ENCODE results near the genes FOXD4L1, INSIG2, MARCO and CFAP221.

DNA sequence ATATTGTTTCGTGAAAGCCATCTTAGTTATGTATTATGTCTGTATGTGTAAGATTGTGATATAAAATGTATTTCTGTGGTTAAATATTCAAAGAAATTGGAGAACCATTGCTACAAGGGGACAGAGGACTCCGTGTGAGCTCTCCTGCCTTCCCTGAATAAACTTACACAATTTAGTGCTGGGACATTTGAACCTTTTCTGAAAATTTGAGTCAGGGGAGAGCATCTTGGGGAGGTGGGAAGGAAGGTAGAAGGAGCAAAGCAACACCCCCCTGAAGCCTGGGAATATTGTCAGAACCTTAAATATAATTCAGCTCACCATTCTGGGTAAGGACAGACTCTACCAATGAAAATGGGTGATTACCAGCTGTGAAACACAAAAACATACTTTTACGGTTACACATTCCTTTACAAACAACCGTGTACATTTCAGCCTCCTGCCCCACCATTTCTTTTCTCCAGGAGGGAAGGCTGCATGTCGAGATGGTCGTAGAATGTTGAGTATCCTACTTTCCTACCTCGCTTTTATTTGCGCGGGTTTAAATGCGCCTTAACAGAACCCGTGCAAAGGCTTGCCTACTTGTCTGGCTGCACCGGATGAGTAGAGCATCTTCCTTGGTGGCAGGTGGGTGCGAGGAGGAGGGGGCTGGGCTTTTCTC, at the start of gene FOXD4L1:
FOXD4L1 (plus strand) TSS at position 382 of the 658 bp plus-strand sequence.
- PRO-cap: no peak

DNA sequence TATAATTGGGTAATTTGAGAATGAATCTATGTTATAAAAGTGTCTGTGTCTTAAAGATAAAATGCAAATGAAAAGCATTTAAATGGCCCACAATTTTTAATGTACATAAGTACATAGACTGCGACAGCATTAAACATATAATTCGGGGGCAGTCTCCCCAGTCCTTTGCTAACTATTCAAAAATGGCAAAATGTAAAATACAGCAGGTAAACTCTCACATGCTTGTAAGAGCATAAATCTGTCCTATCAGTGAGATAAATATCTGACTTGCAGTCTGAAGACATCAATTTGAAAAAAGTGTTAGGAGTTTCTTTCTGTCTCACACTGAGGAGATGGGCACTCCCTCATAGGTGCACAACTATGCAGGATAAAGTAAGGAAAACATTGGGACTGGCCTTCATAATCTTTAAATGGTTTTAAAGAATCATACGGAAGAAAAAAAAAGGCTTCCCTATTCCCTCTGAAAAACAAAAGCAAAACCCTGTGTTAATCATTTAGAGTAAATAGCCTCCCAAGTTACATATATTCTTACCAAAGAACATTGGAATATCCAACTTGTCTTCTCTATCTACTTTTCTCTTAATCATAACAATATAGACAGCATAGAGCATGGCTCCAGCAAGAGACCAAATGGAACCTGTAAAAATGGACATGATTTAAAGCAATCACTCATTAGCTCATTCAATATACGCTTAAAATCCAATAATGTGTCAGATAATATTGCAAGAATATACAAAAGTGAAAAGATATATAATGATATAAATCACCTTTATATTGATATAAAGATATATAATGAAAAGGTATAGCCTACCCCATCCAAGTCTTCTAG, 27.4 kb downstream of the SLC35F5 start:
- PRO-cap: no peak

GRCh38 chr2:113818304-113819035, 62.0 kb upstream of the SLC35F5 start:
- PRO-cap: no peak

GRCh38 chr2:113886327-113887113, 3.4 kb upstream of the ACTR3 start:
- PRO-cap: no peak

GRCh38 chr2:113957282-113957740, 67.4 kb downstream of the ACTR3 start:
- PRO-cap: no peak

GRCh38 chr2:115562074-115562331, 1119.6 kb downstream of the DPP10 start:
- PRO-cap: no peak

- PRO-cap: no peak
Observed at GRCh38 chr2:117942798-117943419, 71.0 kb downstream of the CCDC93 start.

DNA sequence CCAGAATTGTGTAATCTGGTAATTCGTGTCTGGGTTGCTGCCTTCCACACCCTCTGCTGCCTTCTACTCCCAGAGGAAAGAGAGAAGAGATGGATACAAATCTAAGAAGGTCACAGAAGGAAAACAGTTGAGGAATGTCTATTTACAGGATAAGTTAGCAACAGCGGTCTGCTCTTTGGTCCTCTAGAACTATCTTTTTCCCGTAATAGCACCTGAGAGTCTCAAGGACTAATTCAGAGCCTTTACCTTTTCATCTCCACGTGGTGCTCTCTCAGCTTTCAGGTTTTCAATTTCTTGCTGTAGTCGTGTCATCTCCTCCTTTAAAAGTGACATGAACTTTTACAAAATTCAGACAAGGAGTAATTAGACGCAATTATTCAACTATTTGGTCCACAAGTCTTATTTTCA, 67.3 kb downstream of the CCDC93 start:
- PRO-cap: no peak

DNA sequence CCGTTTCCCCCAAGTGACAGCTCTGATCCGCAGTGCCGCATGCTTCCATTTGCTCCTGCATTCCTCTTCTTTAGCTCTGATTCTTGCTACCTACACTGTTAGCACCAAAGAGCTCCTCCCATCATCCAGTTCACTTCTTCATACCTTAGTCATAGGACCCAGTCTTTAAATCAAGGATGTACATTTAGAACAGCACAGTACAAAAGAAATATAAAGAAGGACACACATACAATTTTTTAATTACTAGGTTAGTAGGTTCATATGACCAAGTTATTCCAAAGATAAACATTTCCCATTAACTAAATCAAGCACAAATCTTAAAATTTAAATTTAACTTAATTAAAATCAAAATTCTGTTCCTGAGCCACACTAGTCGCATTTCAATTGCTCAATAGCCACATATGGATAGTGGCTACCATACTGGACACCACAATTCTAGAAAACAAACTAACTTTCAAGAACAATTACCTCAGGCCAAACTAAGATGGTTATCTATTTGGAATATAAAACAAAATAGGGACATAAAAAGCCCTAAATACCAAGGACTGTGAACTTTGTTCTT, 32.4 kb downstream of the CCDC93 start:
- PRO-cap: no peak

DNA sequence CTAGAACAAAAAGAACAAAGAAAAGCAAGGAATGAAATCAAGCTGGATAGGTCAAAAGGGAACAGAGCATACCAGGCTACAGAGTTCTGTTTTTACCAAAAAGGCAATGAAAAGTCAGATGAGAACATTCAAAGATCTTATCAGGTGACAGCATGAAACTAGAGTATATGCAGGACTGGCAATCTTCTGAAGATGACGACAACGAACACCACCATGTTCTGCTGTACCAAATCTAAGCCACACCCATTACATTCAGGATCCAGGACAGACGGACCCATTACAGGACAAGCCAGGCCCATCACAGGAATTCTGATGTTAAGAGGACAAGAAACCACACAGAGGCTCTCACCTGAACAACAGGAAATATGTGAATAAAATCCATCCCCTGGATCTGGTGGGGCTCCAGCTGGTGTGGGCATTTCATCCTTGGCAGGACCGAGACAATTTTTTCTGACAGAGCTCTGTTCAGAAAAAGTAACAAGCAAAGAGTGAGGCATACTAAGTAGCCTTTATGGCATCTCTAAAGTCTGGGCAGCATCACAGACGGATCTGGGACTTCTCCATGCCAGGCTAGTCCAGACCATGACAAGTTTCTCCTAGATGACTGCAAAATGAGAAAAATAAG, 13.3 kb downstream of the CCDC93 start:
- PRO-cap: no peak

DNA sequence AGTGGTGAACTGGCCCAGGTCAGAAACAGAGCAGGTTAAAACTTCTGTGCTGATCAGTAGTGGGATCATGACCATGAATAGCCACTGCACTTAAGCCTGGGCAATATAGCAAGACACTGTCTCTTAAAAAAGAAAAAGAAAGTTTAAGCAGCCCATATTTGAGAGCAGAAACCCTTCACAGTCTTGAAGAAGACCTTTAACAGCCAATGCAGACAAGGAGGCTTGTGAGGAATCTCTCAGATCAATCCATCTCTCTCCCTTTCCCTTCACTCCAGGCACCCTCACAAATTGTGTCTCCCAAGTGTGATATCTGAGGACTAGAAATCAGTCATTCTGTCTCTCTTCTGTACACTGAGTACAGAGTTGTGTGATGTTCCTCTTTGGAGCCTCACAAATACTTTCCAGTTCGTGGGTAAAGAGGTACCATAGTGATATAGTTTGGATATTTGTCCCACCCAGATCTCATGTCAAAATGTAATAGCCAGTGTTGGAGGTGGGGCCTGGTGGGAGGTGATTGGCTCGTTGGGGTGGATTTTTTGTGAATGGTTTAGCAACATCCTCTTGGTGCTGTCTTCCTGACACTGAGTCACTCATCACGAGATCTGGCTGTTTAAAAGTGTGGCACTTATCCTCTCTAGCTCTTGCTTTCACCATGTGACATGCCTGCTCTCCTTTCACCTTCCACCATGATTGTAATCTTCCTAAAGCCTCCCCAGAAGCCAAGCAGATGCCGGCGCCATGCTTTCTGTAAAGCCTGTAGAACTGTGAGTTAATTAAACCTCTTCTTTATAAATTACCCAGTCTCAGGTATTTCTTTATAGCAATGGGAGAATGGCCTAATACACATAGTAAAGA, 2.9 kb upstream of the CCDC93 start:
- PRO-cap: no peak

GRCh38 chr2:118087962-118089082, at the start of gene INSIG2:
Gene INSIG2, plus strand, starts transcription at chr2:118088471.
- PRO-cap: bidirectional peak, plus-strand start at chr2:118088474, minus-strand start at chr2:118088358

- PRO-cap: no peak
Observed at GRCh38 chr2:118222629-118222915, 134.3 kb downstream of the INSIG2 start.

DNA sequence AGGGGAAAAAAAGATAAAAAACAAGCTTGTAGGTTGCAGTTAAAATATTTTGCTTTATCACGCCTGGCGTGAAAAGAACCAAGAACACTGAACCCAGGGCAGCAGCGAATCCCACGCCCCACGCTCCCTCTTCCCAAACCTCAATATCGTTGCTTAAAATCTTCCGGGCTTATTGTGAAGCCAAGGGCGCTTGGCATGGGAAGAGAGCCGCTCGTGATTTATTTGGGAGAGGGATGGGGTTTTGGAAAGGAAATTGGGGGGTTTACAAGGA, 135.1 kb downstream of the INSIG2 start:
- PRO-cap: no peak

GRCh38 chr2:118844940-118845392, 2.5 kb downstream of the EN1 start:
- PRO-cap: no peak

DNA sequence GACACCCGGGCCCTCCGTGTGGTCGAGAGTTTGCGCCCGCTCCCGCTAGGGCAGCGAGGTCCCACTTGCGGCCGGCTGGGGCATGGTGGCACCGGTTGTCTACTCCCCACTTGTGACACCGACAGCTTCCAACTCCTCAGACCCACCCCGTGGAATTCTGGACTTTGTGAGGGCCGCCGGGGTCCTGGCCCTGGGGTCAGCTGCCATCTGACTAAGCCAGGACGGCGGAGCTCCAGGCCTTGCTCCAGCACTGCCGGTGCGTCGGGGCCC, 10.0 kb upstream of the EN1 start:
- PRO-cap: no peak

GRCh38 chr2:118913820-118914235, 28.2 kb upstream of the MARCO start:
- PRO-cap: no peak

- PRO-cap: unidirectional peak, plus-strand start at chr2:118942316
Observed at GRCh38 chr2:118941789-118942462, at the start of gene MARCO. Gene MARCO, plus strand, starts transcription at chr2:118942194.

- PRO-cap: no peak
Observed at GRCh38 chr2:119543945-119544667, at the start of gene CFAP221. Gene CFAP221, plus strand, starts transcription at chr2:119544449.

- PRO-cap: no peak
Observed at GRCh38 chr2:120465515-120466603, 119.9 kb downstream of the INHBB start.